Esophagus squamous epithelium (tissue), 4 donors: ENCODE results near the genes ARVCF, DGCR6L, ZNF74 and MED15.

- PRO-cap: no peak
- RAMPAGE, long total RNA, 4 experiments: no peak in any of the 4 experiments
Measured at GRCh38 chr22:19970259-19970862, 28.7 kb upstream of the TXNRD2 start.

- PRO-cap: unidirectional peak, minus-strand start at chr22:19987187
- RAMPAGE, long total RNA, 4 experiments: start-site peak on the minus strand in 2 of 4 experiments, at chr22:19987167-19987203 at its widest, 10 to 12 reads per replicate
Measured at GRCh38 chr22:19986856-19987637, 29.6 kb downstream of the ARVCF start.

- PRO-cap: no peak
- RAMPAGE, long total RNA, 4 experiments: no peak in any of the 4 experiments
Measured at GRCh38 chr22:19988731-19989465, 27.7 kb downstream of the ARVCF start.

- PRO-cap: bidirectional peak, plus-strand start at chr22:20016976, minus-strand start at chr22:20016732
- RAMPAGE, long total RNA, 4 experiments: no peak in any of the 4 experiments
Measured at GRCh38 chr22:20016008-20017106, at the start of gene ARVCF. Gene ARVCF, minus strand, starts transcription at chr22:20016823.

GRCh38 chr22:20022450-20022910 lies 1.6 kb downstream of the TANGO2 start:
- PRO-cap: no peak
- RAMPAGE, long total RNA, 4 experiments: no peak in any of the 4 experiments

DNA sequence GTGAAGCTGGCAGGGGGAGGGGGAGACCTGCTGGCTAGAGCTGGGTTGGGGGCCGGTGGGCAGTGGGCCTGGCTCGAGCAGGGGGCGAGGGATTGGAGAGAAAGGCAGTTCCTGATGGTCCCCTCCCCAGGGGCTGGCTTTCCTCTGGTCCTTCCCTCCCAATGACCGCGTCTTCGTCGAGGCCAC lies 12.0 kb downstream of the TANGO2 start:
- PRO-cap: no peak
- RAMPAGE, long total RNA, 4 experiments: no peak in any of the 4 experiments

- PRO-cap: no peak
- RAMPAGE, long total RNA, 4 experiments: start-site peak on the plus strand in 1 of 4 experiments, at chr22:20084625-20084986 at its widest, 6 reads per replicate
Measured at GRCh38 chr22:20084588-20085221, 4.7 kb downstream of the DGCR8 start.

DNA sequence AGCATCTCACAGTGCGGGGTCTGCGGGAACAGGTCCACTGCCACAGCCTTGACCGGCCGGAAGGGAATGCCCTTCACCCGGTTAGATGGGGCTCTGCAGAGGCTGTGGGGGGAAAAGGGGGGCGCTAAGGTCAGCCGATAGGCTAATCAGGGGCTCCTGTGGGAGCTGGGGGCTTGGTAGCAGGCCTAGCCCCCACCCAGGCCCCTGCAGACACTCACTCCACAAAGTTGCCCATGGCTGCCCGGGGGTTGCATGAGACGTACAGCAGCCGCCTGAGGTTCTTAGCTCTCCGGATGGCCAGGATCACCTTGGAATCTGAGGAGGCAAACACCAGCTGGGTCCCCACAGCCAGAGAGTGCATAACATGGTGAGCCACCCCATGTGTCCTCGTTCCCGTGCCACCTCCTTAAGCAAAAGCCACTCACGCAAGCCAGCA lies 3.2 kb upstream of the RANBP1 start:
- PRO-cap: no peak
- RAMPAGE, long total RNA, 4 experiments: no peak in any of the 4 experiments

- PRO-cap: no peak
- RAMPAGE, long total RNA, 4 experiments: no peak in any of the 4 experiments
Measured at GRCh38 chr22:20289124-20289824, 21.2 kb upstream of the RTN4R start.

GRCh38 chr22:20290783-20291409 lies 22.8 kb upstream of the RTN4R start:
- PRO-cap: no peak
- RAMPAGE, long total RNA, 4 experiments: no peak in any of the 4 experiments

DNA sequence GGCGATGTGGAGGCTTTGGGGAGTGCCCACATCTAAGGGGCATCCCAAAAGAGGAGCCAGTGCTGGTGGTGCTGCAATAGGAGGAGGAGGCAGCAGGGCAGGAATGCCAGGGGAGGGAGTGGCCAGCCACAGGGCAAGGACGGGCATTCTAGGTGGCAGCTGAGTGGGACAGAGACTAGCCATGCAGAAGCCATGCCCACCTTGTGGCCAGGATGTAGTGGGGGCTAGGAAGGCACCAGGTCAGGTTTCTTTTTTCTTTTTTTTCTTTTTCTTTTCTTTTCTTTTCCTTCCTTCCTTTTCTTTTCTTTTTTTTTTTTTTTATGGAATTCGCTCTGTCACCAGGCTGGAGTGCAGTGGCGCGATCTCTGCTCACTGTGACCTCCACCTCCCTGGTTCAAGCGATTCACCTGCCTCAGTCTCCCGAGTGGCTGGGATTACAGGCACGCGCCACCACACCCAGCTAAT lies 18.8 kb downstream of the DGCR6L start:
- PRO-cap: no peak
- RAMPAGE, long total RNA, 4 experiments: no peak in any of the 4 experiments

GRCh38 chr22:20319914-20320964 lies at the start of gene DGCR6L:
Gene DGCR6L, minus strand, starts transcription at chr22:20320060.
- PRO-cap: bidirectional peak, plus-strand start at chr22:20320202, minus-strand start at chr22:20320023
- RAMPAGE, long total RNA, 4 experiments: start-site peak on the minus strand in 4 of 4 experiments, at chr22:20320004-20320065 at its widest, 179 to 509 reads per replicate

- PRO-cap: no peak
- RAMPAGE, long total RNA, 4 experiments: no peak in any of the 4 experiments
Measured at GRCh38 chr22:20372250-20372960, 21.5 kb upstream of the ZNF74 start.

- PRO-cap: bidirectional peak, plus-strand start at chr22:20394153, minus-strand start at chr22:20394073
- RAMPAGE, long total RNA, 4 experiments: no peak in any of the 4 experiments
Measured at GRCh38 chr22:20393866-20394901, at the start of gene ZNF74. Gene ZNF74, plus strand, starts transcription at chr22:20394151.

GRCh38 chr22:20504090-20504624 lies 3.3 kb upstream of the MED15 start:
- PRO-cap: no peak
- RAMPAGE, long total RNA, 4 experiments: no peak in any of the 4 experiments

GRCh38 chr22:20507021-20507791 lies at the start of gene MED15:
Gene MED15, plus strand, starts transcription at chr22:20507610.
- PRO-cap: bidirectional peak, plus-strand start at chr22:20507616, minus-strand start at chr22:20507458
- RAMPAGE, long total RNA, 4 experiments: start-site peak on the plus strand in 2 of 4 experiments, at chr22:20507604-20507622 at its widest, 35 to 36 reads per replicate

- PRO-cap: no peak
- RAMPAGE, long total RNA, 4 experiments: no peak in any of the 4 experiments
Measured at GRCh38 chr22:20522996-20523882, 15.8 kb downstream of the MED15 start.

- PRO-cap: no peak
- RAMPAGE, long total RNA, 4 experiments: no peak in any of the 4 experiments
Measured at GRCh38 chr22:20552979-20553676, 45.7 kb downstream of the MED15 start.

GRCh38 chr22:20563113-20563754 lies 55.8 kb downstream of the MED15 start:
- PRO-cap: no peak
- RAMPAGE, long total RNA, 4 experiments: no peak in any of the 4 experiments

DNA sequence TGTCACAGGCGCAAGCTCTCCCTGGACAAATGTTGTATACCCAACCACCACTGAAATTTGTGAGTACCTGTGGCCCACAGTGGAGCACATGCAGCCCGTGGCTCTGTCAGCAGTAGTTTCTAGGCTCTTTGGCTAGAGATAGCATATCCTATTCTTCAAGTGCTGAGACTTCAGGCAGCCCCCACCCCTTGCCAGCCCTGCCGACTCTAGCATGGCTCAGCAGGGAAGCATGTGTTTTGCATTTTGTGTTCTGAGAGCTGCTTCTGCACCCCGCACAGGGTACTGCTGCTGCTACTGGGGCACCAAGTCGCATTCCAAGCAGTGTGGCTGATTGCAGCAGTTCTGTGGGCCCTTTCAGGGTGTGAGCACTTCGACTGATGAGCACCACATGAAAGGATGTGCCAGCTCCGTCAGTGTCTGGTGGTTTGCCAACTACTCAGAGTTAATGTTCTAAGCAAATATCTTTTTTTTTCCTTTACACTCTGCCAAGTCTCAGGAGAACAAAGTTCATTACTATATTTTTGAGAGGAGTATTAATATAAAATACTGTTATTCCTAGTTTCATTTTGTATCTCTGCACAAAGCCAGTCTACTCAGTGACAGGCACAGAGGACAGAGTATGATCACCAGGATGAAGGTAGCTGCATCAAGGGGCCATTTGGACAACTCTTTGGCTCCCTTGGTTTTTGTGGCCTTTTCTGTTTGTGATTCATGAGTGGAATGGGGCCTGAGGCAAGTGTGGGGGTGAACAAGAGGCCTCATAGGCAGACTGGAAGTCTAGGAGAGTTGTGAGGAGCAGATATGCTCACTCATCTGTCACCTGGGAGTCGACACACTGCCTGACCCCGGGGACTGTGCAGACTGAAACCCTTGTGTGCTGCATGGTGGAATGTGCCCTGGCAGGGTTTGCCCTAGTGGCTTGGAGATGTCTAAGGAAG lies 59.6 kb downstream of the MED15 start:
- PRO-cap: unidirectional peak, minus-strand start at position 329 of the sequence
- RAMPAGE, long total RNA, 4 experiments: no peak in any of the 4 experiments